ENCODE measurements around a stretch of chr19.

GRCh38 chr19:39351362-39352030 is 9.3 kb downstream of the SAMD4B start:
- PRO-cap = no peak

DNA sequence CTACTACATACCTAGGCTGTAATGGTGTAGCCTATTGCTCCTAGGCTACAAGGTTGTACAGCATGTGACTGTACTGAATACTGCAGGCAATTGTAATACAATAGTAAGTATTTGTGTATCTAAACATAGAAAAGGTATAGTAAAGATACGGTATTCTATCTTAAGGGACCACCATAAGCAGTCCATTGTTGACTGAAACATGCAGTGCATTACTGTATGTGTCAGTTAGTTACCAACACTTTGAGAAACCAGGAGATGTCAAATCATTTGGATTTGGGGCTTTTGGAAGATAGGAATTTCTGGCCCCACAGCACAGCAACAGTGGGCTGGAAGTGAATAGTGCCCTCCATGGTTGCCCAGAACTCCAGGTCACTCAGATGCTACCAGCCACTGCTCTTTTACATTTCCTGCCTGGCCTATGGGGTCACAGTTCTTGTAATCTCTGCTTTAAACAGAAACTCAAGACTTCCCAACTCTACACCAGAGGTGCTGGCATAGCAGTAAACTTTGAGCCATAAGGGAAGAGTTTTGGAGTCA is 3.7 kb downstream of the PAF1 start:
- PRO-cap = no peak

- PRO-cap = bidirectional peak, plus-strand start at chr19:39407293, minus-strand start at chr19:39407206
Measured at GRCh38 chr19:39406965-39407485, 378 bp downstream of the ZFP36 start.

DNA sequence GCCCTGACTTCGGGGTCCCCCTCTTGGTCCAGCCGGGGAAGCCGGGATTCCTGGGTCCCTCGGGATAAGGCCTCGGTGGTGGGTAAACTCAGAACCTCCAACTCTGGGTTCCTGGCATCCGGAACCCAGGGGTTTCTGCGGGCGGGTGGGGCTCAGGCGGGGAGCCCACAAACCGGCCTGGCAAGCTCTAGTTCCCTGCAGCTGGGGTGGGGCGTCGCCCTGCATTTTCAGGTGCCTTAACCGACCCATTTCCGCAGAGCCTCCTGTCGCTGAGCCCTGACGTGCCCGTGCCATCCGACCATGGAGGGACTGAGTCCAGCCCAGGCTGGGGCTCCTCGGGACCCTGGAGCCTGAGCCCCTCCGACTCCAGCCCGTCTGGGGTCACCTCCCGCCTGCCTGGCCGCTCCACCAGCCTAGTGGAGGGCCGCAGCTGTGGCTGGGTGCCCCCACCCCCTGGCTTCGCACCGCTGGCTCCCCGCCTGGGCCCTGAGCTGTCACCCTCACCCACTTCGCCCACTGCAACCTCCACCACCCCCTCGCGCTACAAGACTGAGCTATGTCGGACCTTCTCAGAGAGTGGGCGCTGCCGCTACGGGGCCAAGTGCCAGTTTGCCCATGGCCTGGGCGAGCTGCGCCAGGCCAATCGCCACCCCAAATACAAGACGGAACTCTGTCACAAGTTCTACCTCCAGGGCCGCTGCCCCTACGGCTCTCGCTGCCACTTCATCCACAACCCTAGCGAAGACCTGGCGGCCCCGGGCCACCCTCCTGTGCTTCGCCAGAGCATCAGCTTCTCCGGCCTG is 1.0 kb downstream of the ZFP36 start:
- PRO-cap = bidirectional peak, plus-strand start at position 256 of the sequence, minus-strand start at position 229 of the sequence

- PRO-cap = no peak
Measured at GRCh38 chr19:39413933-39415107, 1.9 kb downstream of the PLEKHG2 start.

DNA sequence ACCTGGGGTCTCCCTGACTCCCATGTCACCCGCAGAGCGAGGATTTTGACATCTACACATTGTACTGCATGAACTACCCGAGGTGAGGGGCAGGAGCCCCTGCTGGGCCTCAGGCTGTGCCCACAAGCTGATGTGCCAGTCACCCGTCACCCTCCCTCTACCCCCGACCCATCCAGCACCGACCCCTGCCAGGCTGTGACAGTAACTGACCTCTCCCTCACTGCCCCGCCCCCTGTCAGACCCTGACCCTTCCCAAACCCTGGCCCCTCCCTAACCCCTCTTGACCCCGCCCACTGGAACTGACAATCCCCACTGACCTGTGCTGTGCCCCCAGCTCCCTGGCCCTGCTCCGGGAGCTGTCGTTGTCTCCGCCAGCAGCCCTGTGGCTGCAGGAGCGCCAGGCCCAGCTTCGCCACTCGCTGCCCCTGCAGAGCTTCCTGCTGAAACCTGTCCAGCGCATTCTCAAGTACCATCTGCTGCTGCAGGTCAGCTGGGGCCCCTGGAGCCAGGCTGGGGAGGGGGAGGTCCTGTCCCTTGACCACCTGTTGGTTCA is 4.1 kb downstream of the PLEKHG2 start:
- PRO-cap = no peak

DNA sequence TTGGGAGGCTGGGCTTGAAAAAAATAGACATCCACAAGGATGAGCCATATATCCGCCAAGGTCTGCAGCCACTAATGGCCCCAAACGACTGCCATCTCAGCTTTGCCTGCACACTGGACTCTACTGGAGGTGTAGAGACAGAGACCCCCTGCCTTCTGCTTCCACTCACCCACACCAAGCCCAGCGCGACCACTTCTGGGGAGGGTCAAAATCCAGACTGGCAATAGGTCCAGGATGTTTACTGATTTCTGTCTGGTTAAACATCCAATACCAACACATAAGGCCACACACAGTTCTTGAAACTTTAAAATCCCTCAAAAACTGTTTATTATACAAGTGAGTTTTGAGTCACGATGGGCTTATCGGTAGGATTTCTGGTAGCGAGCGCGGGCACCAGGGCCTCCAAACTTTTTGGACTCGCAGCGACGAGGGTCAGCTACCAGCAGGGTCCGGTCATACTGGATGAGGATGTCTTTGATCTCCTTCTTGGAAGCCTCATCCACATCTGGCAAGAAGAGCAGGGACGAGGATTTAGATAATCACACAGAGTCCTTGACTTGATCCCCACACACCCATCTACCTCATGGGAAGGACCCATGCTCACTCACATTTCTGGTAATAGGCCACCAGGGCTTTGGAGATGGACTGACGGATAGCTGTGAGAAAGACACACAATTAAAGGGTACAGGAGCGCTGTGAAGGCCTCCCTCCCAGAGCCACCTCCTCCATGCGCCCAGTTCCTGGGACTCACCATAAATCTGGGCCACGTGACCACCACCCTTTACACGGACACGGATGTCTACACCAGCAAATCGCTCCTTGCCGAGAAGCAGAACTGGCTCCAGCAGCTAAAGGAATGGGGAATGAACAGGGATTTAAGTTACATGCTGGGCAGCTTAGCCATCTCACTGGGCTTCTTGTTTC is 2.6 kb downstream of the RPS16 start:
- PRO-cap = no peak

DNA sequence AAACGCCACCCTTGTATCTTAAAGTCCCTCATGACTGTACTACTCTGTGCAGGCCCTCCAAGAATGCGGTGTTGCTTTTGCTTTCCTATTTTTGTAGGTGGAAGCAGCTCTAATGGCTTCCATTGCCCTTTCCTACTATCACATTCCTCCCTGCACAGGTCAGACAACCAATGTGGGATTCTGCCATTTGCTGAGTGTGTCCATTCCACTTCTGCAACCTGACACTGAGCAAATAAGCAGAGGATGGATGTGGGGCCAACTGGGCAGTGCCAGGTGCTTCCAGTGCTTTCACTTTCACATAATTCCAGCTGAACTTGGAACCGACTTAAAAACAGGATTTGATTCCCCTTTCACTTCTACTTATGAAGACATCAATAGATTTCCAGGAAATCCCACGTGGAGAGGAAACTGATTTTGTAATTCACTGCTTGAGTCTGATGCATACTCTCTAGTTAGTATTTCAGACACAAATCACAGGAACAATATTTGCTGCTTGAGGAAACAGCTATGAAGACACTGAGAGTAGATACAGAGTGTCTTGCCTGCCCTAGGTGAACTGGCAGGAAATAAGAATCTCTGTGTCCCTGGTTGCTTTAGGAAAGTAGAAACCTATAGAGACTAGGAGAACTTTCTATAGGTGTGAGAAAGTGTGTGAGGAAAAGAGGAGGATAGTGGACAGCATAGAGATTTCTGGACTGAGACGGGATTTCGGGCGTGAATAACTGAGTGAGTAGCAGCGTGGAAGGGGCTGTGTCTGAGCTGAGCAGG is 22.4 kb downstream of the LGALS16 start:
- PRO-cap = unidirectional peak, minus-strand start at position 223 of the sequence

DNA sequence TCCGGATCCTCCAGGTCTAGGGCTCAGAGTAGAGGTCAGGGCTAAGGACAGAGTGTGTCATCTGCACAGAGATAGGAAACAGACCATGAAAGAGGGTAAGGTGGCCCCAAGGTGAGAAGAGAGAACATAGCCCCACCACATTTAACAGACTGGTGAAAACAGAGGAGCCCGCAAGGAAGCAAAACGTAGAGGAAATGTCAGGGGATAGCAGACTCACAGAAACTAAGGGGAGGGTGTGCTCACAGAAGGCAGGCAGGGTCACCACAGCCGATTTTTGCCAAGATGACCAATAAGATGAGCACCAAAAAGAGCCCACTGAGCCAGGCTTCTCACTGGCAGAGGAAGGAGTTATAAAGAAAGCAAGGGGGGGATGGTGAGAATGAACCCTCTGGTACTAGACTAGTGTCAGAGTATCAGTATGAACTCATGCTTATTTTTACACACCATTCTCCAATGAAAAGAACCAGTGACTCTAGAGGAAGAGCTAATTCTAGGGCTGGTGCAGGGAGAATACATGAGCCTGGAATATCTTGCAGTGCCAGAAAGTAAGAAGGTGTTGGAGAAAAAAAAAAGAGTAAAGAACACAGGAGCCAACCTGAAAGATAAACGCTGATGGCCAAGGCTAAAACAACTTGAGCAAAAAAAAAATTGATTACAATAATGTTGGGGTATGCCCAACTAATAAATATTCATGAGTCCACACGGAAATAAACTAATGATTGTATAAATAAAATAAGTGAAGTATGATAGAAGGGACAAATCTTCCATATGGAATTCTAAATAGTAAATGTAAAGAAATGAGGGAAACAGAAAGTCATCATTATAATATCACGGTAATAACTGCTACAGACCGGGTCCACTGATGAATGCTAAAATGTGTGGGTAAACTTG is 17.3 kb downstream of the DYRK1B start:
- PRO-cap = no peak

DNA sequence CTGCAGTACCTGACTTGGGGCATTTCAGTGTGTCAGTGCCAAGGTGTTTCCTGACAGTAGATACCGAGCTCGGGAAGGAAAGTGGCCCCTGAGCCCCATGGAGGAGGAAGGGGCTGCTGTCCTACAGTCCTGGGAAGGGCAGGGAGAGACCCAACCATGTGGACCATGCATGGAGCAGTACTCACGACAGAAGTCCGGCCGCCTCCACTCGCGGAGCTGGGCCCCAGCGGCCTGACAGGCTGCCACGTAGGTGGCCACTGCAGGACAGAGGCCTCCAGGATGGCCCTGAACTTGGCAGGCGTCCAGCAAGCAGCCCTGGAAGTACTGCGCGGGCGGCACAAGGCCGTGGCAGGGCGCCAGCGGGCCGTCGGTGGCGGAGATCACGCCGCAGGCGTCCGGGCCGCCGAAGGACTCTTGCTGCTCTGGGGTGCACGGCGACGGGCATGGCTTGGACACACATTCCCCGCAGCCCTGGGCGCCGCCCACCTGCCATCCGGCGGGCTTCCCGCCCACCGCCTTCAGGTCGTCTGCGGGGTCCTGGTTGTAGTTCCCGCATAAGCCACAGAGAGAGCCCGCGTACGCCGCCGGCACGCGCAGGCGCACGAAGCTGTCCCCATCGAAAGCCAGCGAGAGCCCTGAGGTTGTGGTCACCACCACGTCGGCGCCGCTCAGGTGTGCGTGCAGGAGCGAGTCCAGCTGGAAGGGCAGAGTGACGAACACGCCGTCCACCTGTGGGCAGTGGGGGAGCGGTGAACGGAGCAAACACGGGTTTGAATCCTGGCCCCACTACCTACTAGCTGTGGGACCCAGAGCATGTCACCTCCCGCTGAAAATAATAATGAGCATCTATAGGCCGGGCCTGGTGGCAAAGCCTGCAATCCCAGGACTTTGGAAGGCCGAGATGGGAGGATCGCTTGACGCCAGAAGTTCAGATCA is 45.5 kb upstream of the FBL start:
- PRO-cap = no peak

GRCh38 chr19:39893317-39894379 is 47.5 kb upstream of the FBL start:
- PRO-cap = no peak

- PRO-cap = no peak
Measured at GRCh38 chr19:39926888-39927430, 44.0 kb upstream of the PSMC4 start.

DNA sequence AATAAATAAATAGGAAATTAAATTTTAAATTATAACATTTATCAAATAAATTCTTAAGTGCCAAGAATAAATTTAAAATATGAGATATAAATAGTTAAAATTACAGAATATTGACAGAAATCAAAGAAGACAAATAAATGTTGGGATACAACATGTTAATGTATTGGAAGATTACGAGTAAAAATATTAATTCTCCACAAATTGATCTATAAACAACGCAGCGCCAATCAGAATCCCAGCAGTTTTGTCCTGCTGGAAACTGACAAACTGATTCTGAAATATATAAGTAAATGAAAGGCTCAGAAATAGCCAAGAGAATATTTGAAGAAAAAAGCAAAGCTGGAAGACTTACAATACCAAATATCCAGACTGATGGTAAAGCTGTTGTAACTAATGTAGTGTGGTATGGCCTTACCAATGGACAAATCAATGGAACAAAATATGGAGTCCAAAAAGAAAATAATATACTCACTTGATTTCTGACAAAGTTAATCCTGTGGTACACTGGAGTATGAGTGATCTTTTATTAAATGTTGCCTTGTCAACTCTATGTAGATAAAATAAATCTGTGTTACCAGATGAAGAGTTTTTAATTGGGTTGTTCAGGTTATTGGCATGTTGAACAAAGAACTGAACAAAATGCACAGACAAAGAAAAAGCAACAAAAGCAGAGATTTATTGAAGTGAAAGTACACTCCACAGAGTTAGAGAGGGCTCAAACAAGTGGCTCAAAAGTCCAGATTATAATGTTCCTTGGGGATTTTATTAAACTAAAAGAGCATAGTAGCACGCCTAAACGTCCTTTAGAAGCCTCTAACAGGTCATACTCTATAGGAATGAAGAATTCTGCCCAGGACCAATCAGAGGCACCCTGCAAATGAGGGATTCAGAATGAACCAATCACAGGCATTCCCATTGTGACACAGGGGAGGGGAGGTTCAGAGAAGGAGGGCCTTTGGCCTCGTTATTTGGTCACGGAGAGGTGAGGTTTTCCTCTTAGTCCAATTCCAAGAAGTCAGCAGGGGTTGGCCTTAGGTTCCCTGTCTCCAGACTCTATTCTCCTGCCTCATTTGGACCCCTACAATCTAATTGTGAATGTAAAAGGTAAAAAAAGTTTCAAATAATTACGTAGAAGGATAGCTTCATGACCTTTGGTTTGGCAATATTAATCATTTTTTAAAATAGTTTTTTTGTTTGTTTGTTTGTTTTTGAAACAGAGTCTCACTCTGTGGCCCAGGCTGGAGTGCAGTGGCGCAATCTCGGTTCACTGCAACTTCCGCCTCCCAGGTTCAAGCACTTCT is 12.7 kb downstream of the PSMC4 start:
- PRO-cap = no peak

GRCh38 chr19:40212693-40213067 is 5.5 kb downstream of the TTC9B start:
- PRO-cap = no peak

DNA sequence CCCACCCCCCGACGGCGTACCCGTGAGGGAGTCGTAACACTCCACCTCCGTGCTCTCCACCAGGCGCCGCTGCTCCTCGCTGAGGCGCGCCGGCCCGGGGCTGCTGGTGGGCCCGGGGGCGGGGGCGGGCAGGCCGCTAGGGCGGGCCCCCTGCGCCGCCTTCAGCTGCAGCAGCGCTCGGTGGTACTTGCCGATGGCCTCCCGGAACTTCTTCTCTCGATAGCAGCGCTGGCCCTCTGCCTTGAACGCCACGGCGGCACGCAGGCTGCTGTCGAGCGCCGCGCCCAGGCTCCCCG is 301 bp downstream of the TTC9B start:
- PRO-cap = no peak

- PRO-cap = no peak
Measured at GRCh38 chr19:40218492-40218883, 304 bp upstream of the TTC9B start.

DNA sequence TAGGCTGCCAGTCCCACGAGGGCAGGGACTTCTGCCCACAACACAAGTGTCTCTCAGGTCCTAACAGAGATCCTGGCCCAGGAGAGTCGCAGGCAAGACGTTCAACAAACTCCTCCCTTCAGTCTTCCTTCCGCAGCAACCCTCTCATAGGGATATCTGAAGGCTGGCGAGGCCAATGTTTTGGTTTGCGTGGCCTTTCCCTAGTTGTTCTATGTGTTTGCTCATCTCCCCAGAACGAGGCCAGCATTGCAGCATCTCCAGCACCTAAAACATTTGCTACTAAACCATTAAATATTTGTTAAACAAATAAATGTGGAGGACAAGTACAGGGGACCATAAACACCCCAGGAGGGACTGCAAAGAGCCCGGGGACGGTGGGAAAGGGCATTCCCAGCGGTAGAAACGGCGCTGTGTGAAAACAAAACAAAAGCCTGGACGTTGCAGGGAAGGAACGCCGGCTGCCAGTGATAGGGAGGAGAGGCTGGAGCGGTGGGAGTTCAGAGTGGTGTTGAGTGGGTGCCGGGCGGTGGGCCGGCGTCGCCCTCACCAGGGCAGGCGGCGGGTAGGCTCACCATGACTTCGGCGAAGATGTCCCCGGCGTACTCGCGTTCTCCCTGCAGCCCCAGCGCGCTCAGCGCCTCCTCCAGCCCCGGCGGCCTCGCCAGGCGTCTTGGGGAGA is 547 bp downstream of the CCNP start:
- PRO-cap = no peak

DNA sequence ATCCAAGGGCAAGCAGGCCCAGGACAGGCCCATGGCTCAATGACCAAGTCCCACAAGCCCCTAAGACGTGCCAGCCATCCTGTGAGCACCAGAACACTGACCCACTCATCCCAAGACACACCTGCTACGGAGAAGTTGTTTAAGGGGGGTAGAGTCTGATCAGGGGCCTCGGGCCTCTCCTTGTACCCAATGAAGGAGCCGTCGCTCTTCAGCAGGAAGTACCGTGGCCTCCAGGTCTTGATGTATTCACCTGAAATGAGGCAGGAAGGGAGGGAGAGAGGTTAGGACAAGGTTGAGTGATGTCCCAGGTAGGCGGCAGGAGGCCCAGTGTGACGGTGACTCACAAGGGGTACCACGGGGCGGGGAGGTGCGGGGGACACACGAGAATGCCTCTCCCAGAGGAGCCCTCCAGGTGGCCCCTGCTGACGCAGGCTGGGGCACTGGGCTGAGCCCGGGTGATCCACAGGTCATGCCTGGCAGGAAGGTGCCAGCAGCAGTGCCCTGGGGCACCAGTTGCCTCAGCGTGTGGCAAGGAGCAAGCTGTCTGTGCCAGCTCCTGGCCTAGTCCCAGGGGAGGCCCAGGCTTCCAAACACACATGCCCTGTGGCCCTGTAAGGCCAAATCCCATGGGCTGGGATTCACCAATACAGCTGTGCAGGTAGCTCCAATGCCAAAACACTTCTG is 28.2 kb downstream of the AKT2 start:
- PRO-cap = no peak

DNA sequence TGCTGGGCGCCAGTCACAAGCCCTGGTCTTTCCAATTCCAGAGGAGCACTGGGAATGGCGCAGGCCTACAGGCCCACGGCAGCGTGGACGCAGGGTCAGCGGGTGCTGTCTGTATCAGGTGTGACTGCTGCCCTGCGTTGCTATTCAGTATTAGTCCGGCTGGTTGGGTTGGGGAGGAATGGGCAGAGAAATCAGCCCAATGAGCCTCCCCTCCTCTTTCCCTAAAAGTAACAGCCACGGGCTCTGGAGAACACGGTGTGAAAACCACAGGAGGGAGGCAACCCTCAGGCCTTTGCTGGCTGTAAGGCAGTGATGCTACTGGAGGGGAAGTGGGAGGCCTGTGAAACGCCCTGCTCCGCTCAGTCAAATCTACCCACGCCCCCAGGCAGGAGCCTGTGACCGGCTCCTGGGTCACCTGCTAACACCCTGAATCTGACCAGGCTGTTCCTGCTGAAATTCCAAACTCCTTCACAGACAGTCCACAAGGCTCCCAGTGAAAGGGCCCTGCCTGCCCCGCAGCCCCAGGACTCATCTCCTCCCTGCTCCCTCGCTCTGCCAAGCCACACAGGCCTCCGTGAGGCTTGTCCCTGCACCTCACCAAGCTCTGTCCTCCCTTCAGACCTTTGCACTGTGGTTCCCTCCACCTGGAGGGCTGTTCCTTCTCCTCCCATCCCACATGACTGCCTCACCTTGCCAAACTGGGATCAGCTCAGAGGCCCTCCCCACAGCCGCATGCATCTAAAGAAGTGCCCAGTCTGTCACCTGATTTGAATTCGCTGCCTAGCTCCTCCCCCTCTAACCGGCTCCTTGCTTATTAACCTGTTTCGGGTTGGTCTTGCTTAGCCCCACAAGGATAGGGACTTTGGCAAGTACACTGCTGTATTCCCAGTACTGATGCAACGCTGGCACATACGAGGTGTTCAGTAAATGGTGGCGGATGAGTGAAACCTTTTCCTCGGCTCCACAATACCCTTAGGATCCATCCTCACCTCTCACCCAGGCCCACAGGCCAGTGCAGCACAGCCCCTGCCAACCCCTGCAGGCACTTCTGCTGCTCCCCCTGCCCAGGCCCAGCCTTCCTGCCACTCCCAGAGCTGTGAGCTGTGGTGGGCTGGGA is 4.7 kb downstream of the AKT2 start:
- PRO-cap = no peak

DNA sequence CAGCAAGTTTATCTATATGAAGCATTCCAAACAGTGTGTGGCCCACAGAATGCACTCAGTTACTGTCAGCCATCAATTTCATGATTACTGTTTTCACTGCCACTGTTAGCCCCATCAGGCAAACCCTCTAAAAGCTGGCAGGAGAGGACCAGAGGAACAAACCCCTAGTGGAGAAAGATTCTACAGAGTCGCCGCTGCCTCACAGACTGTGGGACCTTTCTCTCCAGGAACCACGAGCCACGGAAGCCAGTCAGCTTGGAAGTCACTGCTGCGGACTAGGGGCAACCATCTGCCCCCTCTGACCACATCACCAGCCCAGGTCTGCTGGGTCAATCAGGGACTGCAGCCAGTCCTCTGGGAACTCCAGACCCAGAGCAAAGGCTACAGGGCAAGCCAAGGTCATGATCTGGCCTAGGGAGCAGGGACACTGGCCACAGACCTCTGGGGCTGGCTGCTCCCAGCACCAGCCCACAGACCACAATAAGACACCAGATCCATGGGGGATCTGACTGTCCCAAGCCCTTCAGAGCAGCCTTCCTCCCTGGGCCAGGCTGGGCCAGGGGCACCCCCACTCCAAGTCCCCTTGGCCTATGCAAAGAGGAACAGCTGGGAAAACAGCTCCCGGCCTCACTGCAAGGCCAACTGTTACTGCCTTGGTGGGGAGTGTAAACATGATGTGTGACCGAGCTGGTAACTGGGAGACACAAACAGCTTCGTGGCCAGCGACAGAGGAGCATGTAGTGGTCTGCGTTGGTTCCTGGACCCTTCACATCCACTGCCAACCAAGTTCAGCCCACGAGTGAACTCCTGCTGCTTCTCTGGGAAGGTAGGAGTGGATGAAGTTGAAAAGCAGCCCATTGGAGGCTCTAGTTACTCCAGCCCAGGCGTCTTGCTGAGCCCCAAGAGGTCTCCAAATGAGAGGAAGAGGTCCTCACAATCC is 1.6 kb downstream of the AKT2 start:
- PRO-cap = no peak

All from paraaortic lymph node (tissue), 1 donor.